GM19240 (cell line): ENCODE results near the genes DIO2 and GTF2A1.

DNA sequence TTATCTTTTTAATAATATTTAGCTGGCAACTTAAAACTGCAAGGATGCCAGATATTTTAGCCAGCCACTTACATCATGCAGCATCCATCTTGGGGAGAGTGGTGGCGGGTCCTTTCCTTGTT, 12.3 kb upstream of the IRF2BPL start:
- RRBS = no CpG with 5 or more reads among the region's 1 CpG

GRCh38 chr14:77121375-77122219, 20.0 kb downstream of the ZDHHC22 start:
- RRBS = no CpG with 5 or more reads among the region's 7 CpGs

DNA sequence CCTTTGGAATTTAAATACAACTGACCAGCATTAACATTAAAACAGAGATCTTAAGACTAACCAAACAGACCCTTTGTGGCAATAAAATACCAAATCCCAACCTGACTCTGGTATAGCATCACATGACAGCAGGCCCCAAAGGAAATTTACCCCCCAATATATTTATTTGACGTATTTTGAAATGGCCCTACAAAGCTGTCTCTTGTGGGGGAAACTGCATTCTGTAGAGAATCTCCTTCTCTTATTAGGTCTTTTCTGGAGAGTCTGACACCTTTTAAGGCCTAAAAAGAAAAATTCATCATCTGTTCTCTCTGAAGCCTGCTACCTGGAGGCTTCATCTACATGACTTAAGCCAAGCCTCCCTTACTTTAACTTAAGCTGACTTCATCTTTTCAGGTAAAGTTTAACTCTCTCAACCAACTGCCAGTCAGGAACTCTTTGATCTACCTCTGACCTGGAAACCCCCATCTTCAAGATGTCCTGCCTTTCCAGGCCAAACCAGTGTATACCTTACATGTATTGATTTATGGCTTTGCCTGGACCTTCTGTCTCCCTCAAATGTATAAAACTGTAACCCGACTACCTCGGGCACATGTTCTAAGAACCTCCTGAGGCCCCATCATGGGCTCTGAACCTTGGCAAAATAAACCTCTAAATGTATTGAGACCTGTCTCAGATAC, 17.4 kb downstream of the GSTZ1 start:
- RRBS = no CpG with 5 or more reads among the region's 3 CpGs

- RRBS = no CpG with 5 or more reads among the region's 17 CpGs
Observed at GRCh38 chr14:77456995-77457489, 359 bp downstream of the VIPAS39 start.

DNA sequence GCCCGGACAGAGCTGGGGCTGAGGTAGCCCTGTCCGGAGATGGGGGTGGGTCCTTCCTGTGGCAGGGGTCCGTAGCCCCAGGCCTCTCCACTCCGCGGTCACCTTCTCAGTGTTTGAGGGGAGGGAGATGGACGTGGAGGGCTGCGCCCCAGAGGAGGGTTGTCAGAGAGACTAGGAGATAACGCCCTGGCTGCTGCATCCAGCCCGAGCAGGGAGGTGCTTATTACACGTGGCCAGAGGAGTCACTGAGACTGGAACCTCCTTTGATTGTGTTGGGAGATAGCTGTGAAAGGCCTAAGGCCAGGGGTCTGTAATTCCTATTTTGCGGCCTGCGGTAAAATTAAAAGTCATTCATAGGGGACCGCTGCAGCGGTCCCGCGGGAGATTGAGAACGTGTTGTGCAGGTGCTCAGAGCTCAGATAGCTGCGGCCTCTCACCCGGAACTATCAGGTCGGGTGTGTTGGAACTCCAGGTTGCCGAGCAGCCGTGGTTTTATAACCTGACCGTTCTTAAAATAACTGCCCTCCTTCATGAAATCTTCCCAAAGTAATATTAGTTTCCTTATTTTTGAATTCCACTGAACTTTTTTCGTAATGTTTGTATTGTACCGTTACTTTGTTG, 561 bp downstream of the AHSA1 start:
- RRBS = no CpG with 5 or more reads among the region's 25 CpGs

- RRBS = no CpG with 5 or more reads among the region's 8 CpGs
Observed at GRCh38 chr14:77565299-77566045, 51.0 kb downstream of the SPTLC2 start.

DNA sequence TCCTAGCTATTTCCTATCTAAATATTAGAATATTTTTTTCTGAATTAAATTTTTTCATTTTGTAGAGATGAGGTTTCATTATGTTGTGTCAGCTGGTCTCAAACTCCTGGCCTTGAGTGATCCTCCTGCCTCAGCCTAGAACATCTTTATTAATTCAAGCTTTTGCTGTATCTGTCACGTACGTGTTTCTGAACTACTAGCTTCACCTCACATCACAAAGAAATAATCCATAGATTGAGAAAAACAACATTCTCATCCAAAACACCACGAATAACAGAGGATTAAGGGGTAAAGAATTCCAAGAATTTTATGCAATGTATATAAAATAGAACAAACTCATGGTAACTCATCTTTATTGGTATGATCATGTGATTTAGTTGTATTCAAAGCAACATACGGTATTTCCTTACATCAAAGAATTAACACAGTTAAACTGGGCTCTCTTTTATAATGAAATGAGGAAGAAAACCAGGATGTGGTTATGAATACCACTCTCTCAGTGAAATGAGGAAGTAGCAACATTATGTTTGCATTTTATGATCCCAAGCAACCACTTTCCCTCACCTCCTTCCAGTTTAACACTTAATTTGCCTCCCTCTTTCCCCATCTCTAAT, 23.1 kb downstream of the SPTLC2 start:
- RRBS = no CpG with 5 or more reads among the region's 4 CpGs

DNA sequence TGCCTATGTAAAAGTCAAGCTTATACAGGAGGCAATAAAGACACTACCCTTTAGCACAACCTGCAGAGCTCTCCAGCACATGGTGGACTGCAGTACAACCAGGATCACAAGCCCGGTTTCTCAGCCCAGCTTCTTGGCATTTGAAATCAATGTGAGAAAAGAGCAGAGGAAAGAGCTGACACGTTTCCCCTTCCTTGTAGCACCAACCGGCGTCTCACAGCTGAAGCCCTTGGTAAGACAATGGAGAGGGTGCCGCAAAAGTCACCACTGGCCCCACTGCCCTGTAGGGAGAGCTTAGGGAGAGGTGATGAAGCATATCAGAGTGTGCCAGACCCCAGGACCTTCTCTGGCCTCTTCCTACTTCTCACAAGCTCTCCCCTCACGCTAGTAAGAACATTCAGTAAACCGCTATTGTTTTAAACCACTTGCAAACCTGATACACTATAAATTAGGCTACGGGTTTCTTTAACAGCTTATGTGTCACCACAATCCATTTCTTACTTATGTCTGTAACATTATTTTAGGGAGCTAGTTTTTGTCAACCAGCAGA, 8.5 kb downstream of the SPTLC2 start:
- RRBS = 12% methylated on average over 3 of the region's 8 CpGs

GRCh38 chr14:77663157-77663774, 44.6 kb downstream of the ALKBH1 start:
- RRBS = no CpG with 5 or more reads among the region's 7 CpGs

GRCh38 chr14:77717321-77717932, 9.5 kb downstream of the SLIRP start:
- RRBS = no CpG with 5 or more reads among the region's 2 CpGs

DNA sequence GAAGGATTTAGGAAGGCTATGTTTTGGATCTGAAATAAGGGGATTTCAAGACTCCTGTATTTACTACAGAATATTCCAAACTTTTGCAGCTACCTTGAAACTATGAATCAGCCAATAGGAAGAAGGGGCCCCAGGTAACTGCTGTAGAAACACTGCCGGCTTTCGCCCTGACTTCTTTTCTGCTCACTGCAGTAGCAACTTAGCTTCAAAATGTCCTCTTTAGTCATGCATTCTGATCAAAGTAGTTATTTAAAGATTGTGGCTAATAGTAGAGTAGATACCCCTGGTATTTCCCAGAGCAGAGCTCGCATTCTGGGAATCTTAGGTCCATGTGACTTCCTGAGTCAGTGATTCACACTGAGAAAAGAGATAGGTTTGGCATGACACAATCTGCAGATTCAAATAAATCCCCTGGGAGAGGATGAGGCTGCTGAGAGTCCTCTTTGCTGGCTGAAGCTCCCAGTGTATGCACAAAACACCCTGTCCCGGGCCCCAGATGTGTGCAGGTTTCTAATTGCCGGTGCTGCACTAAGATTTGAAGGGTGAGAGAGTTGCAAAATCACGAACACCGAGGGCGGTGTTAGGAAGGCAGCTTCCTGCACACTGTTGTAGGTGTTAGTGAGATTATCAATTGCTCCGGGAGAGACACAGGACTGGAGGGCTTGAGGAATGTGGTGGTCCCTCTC, 233.1 kb downstream of the NRXN3 start:
- RRBS = no CpG with 5 or more reads among the region's 9 CpGs

DNA sequence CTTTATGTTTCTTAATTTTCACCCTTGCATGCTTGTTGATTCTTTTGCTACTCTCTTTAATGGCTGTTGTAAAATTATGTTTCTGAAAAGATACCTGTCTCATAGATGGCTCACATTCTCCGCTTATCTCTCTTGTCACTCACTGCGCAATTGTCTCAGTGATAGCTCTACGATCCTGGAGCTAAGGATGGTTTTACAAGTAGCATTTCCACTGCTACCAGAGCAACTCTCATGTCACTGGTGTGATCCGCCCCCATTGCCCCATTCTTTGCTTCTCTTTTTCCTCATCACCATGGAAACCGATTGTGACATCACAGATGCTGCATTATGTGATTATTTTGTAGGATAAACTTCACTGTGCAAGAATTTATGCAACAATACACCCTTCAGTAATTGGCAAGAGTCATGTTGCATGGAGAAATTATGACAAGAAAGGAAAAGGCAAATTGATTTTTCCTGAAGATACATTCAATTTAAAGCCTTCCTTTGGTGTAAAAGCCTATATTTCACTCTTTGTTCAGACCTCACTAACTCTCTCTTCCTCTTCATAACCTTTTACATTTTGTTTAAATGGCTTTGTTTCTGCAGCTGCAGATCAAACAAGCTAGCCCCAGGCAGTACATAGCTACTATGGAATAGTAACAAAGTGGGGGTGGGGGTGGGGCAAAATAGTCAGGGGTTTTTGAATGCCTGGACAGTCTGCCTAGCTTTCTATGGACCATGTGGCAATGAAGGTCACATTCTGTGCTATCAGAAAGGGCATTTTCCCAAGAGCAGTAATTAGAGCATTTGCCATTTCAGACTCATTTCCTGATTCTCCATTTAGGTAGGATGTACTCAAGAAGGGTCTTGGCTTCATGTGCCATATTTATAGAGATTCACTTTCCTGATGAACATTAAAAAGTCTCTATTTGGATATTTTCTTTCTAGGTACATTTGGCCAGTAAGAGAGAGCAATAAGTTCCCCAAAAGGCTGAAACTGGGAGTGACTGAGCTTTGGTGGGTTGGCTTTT, 539.9 kb downstream of the NRXN3 start:
- RRBS = no CpG with 5 or more reads among the region's 5 CpGs

DNA sequence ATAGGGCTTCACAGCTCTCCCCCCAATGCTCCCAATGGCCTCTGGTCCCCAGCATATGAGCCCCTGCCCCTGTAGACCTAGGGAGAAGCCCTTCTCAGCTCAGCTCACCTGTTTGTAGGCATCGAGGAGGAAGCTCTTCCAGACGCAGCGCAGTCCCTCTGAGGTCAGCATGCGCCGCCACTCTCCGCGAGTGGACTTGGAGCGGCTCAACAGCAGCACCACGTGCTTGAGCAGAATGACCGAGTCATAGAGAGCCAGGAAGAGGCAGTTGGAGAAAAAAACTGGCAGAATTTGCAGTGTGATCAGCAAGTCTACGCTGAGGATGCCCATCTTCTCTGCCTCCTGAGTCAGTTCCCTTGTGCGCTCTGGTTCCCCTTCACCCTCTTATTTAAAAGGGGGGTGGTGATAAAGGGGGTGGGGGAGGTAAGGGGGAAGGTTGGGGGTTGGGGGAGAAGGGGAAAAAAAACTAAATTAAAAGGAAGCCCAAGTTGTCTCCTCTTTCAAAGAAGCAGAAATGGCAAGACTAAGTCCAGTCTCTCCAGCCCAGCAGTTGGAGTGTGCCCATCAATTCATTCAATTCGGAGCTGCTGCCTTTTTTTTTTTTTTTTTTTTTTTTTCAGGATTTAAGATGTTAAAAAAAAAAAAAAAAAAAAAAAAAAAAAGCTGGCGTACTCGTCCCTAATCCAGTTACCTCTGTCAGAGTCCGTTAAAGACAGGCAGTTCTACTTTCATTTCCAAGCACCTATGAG, at the start of gene DIO2:
DIO2 (minus strand) TSS at position 362 of the 749 bp plus-strand sequence.
- RRBS = no CpG with 5 or more reads among the region's 16 CpGs

DNA sequence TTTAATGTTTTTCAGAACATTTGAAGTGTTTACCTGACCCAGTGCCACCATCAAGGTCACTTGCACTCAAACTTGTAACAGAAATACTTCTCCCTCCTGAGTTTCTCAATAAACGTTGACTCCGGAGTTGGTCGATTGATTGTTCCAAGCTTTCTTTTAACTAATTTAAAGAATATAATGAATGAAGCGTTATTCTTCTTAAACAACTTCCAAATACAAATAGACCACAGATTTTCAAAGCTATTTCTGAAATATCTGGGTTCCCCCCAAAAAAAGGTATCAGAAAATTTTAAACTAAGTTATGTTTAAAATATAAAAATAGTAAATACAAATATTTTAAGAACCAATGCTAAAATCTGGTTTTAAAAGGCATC, 35.6 kb downstream of the CEP128 start:
- RRBS = no CpG with 5 or more reads among the region's 4 CpGs

DNA sequence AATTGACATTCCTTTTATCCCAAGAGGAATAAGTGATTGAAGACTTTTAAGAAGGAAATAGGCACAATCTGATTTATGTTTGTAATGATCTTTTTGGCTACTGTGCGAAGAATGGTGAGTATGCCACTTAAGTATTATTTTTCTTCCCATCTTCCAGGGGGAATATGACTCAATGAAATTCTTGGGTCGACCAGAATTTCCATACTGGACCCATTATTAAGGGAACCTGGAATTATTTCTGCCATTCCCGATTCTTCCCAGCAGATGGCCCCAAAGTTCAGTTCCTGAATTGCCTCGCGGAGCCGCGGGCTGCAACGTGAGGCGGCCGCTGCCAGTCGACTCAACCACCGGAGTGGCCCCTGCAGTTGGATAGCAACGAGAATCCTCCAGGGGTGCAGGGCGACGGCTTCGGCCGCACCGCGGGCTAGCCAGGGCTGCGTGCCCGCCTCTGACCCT, 737 bp upstream of the TSHR start:
- RRBS = no CpG with 5 or more reads among the region's 21 CpGs

DNA sequence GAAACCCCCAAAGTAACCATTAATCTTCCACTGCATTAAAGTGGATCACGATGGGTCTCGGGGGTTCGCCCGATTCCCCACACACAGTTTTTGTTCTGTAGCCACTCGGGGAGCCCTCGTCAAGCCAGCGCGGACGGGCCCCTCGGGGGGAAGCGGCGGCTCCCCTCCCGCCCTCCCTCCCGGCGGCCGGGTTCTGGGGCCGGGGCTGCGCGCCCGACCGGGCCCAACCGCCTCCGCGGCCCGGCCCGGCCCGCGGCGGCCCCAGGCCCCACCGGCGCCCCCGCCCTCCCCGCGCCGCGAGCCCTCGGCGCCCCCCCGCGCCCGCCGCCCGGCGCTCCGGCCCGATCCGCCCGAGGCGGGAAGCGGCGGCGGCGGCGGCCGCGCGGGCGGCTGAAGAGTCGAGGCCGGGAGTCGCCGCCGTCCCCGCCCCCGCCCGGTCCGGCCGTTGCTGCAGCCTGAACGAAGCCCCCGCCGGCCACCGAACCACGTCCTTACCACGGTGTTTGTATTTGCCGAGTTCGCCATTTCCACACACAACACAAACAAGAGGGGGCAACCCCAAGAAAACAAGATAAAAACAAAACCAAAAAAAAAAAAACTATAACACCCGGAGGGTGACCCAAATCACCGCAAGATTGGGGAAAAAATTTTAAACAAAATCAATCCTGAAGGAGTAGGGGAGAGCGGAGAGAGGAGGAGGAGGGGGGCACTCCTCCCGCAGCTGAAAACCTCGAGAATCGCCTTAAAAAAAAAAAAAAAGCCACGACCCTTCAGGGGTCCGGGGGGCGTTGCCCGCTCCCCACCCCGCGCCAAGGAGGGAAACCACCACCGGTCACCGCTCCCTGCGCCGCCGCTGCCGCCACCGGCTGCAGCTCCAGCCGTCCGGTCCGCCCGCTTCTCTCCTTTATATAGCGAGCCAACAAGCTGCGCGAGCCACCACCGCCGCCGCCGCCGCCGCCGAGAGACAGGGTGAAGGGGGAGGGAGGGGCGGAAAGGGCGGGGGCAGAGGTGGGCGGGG, at the start of gene GTF2A1:
GTF2A1 (minus strand) TSS at position 966 of the 1,018 bp plus-strand sequence.
- RRBS = 2% methylated on average over 36 of the region's 112 CpGs

DNA sequence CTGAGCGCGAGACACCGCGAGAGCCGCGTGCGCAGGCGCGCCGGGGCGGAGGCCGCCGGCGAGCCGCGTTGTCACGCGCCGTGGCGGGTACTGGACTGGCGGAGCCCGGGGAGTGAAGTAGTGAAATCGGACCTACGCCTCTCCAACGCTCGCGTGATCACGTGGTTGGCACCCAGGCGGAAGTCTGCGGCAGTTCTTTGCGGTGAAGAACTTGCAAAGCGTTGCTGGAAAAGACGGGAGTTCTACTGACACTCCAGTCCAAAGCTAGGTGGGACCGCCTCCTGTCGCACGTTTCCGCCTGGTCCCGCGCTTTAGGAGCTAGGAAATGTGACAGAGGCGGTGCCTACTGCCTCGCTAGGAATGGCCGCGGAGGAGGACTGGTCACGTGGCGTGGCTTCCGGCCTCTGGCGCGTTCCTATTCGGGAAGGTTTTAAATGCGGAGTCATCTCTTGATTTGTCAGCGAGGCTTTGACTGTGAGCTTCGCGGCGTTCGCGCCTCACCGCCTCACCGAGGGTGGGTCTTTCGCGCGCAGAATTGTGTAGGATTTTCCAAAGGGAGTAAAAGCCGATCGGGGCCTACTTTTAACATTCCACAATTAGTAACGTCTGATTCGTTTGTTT, 363 bp upstream of the GTF2A1 start:
- RRBS = 2% methylated on average over 10 of the region's 65 CpGs

DNA sequence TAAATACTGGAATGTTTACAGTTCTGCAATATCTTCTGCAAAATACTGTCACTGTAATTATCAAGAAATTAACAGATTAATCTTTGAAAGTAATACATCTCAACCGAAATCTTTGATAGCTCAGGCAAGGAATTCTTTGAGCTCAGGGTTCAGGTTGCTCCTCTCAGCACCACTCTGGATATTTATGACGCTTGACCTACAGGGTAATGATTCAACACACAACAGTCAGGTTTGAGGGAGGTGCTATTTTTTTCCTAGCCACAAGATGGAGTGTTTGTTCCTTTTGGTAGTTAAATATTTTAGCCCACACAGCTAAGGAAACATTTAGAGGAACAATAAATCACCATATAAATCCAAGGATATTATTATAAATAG, 48.6 kb upstream of the GTF2A1 start:
- RRBS = no CpG with 5 or more reads among the region's 2 CpGs

- RRBS = no CpG with 5 or more reads among the region's 7 CpGs
Observed at GRCh38 chr14:81406596-81407283, 6.6 kb upstream of the STON2 start.

GRCh38 chr14:81517287-81517834, 16.3 kb downstream of the SEL1L start:
- RRBS = no CpG with 5 or more reads among the region's 1 CpG